Neural progenitor cell (in vitro differentiated cells): ENCODE data around the gene HTATIP2.

GRCh38 chr11:18654726-18655049 lies 20.5 kb upstream of the SPTY2D1 start:
- RAMPAGE, long total RNA, result no peak

GRCh38 chr11:18720261-18720783 lies 5.7 kb downstream of the IGSF22 start:
- RAMPAGE, long total RNA, result no peak

DNA sequence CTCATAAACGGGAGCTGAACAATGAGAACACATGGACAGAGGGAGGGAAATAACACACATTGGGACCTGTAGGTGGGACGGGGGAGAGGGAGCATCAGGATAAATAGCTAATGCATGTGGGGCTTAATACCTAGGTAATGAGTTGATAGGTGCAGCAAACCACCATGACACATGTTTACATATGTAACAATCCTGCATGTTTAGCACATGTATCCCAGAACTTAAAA lies 52.1 kb upstream of the PTPN5 start:
- RAMPAGE, long total RNA, result no peak

DNA sequence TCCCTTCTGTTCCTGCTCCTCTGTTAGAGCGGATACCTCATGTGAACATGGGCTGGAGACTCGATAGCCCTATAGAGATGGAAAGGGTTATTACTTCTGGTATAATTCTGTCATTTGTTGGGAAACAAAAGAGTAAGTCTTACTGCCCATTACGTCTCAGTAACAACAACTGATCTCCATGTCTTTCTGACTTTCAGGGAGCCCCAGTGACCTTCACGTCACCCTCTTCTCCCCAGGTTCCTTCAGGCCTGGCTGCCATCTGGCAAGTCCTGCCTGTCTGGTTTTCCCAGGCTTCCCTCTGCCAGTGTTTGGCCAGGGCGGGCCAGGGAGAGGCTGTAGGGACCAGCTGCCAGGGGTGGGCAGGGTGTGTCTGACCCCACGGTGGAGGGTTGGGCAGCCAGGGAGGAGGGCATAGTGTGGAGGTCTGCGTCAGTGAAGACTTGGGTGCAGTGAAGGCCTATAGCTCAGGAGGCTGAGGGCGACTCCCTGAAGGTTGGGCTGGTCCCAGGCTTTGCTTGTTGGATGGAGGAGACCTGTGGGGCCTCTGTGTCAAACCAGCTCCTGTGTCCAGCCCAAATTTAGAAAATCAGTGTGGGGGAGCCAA lies 11.9 kb upstream of the MRGPRX2 start:
- RAMPAGE, long total RNA, result no peak

DNA sequence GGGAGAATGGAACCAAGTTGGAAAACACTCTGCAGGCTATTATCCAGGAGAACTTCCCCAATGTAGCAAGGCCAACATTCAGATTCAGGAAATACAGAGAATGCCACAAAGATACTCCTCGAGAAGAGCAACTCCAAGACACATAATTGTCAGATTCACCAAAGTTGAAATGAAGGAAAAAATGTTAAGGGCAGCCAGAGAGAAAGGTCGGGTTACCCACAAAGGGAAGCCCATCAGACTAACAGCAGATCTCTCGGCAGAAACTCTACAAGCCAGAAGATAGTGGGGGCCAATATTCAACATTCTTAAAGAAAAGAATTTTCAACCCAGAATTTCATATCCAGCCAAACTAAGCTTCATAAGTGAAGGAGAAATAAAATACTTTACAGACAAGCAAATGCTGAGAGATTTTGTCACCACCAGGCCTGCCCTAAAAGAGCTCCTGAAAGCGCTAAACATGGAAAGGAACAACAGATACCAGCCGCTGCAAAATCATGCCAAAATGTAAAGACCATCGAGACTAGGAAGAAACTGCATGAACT lies 19.6 kb downstream of the ZDHHC13 start:
- RAMPAGE, long total RNA, result no peak

GRCh38 chr11:19367434-19367689 lies 126.6 kb upstream of the E2F8 start:
- RAMPAGE, long total RNA, result no peak

- RAMPAGE, long total RNA, result no peak
Observed at GRCh38 chr11:19455792-19456144, 215.0 kb upstream of the E2F8 start.

DNA sequence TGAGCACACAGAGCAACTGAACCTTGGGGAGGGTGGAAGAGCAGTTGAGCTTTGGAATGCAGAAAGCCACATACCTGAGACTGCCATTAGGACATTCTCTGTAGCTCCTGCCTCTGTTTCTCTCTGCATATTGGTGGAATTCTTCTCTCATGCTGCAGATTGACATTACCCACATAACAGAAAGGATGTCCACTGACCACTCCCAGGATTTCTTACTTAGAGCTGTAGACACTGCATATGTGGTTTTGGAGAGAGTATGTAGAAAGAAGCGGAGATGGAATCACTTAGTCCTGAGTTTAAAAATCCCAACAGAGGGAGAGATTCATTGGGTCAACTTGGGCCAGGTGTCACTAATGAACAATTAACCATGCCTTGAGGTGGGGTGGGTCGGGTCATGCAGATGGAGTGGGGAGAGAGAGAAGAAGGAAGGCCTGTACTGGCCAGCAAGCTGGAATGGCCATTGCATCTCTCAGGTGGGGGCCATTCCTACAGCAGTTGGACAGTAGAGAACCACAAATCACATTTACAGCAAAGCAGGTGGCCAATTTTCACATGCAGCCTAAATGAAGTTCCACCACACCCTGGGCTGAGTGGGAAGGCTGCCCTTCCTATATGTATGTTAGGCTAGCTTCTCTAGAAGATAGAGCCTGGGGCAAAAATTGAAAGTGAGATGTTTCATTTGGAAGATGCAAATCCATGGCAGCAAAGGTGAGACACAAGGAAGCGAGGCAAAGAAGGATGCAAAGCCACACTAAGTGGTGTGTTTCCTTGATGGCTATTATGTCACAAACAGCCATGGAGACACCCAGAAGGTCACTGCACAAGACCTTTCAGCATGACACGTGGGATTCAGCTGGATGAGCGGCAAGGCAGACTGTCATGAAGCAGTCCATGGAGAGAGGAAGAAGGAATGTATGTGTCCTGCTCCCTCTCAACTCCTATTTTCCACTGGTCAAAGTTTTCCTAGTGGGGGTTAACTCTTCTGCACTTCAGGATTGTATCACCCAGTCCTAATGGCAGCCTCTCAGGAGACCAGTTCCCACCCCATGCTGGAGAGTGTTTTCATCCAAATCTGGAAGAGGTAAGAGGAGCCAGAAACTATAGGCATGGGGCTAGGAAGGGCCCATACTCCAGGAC lies 207.1 kb upstream of the NAV2 start:
- RAMPAGE, long total RNA, result no peak

DNA sequence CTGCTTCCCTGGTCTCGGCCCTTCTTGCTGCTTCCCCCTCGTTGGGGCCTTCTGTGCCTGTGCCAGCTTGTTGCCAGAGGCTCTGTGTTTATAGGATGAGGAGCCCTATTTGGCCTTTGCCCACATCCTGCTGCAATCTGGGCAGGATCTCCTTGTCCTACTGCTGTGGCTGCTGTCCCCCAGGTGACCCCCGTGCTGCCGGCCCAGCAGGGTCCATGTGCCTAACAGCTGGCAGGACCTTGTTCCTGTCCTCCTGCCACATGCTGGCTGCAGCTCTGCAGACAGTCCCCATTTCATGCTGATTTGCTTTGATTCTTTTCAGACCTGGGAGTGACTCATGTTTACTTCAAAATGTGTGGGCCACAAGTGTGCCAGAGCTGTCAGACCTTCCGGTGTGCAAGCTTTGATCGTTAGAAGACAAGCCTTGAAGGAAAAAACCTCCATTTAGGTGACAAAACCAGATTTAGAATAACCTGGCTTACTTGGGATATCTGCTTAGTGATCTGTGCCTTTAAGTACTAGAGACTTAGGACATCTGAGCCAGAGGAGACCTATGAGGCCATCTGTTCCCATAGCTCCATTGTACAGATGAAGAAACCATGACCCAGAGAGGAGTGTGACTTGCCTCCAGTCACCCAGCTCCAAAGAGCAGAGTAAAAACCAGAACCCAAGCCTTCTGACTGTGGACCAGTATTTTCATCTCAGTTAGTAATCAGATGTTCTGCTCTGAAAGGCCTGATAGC lies 11.1 kb downstream of the NAV2 start:
- RAMPAGE, long total RNA, result no peak

GRCh38 chr11:19728398-19728893 lies 15.8 kb downstream of the NAV2 start:
- RAMPAGE, long total RNA, result no peak

DNA sequence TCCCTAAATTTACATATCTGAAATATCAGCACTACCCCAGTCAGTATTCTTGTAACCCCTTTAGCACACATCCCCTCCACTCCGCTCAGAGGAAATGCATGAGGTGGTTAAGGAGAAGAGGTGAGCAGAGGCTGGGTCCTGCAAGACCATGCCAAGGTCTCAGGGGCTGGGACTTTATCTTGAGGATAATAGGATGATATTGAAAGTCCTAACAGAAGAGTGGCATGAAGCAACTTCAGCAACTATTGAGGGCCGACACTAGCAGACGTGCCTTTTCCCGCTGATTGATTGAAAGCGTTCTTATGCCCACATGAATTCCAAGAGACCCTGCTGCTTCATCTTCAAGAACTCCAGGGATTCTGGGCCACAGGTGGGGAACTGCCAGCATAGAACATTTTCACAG lies 86.3 kb downstream of the NAV2 start:
- RAMPAGE, long total RNA, result no peak

GRCh38 chr11:19803890-19804134 lies 91.2 kb downstream of the NAV2 start:
- RAMPAGE, long total RNA, result no peak

- RAMPAGE, long total RNA, result no peak
Observed at GRCh38 chr11:19827673-19828117, 115.1 kb downstream of the NAV2 start.

DNA sequence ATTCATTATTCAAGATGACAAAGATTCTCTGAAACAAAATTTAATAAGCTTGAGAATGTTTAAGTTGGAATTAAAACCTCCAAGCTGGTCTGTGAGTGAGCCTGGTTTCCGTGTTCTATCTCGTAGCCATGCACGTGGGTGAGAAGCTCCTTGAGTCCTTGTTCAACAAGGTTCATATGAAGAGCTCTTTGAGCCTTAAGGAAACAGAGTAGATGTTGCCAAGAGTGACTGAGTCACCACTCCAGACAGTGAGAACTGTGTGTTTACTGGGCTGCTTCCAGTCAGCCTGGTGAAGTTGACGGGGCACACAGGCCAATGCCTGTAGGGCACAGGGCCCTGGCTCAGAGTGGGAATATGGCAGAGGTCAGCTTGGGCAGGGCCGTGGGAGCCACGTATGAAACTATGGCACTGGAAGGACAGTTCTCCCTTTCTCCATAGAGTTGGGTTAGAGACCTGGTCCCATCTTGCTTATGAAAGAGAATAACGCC lies 206.6 kb downstream of the NAV2 start:
- RAMPAGE, long total RNA, result no peak

- RAMPAGE, long total RNA, result no peak
Observed at GRCh38 chr11:19953113-19953809, 207.0 kb downstream of the DBX1 start.

DNA sequence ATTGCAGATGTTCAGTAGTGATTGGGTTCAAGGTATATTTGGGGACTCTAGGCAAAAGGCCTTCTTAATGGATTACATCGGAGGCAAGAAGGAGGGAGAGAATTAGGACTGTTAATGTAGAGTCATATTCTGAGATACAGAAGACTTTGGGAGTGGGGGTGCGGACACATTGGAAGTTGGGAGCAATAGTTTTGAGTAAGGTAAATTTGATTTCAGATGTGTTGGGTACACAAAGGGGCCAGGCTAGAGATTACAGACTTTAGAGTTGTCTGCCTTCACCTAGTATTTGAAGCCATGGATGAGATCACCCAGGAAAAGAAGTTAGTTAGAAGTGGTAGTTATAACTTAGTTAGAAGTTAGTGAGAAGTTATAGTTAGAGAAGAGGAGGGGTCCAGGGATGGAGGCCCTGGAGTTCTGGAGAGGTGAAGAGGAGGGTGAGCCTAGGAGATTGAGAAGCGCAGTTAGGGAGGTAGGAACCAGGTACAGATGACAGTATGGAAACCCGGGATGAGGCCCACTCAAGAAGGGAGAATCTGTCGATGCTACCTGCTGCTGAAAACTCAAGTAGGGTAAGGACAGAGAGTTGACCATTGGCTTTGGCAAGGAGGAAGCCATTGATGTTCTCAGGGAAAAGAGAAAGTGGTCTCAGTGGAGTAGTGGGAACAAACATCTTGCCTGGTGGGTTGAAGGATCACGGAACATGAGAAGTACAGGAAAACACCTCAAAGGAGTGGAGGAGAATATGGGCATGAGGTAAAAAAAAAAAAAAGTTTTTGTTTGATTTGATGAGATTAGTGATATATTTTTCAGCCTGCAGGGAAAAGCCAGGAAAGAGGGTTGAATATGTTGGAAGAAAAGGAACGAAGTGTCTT lies 140.8 kb downstream of the DBX1 start:
- RAMPAGE, long total RNA, result no peak

DNA sequence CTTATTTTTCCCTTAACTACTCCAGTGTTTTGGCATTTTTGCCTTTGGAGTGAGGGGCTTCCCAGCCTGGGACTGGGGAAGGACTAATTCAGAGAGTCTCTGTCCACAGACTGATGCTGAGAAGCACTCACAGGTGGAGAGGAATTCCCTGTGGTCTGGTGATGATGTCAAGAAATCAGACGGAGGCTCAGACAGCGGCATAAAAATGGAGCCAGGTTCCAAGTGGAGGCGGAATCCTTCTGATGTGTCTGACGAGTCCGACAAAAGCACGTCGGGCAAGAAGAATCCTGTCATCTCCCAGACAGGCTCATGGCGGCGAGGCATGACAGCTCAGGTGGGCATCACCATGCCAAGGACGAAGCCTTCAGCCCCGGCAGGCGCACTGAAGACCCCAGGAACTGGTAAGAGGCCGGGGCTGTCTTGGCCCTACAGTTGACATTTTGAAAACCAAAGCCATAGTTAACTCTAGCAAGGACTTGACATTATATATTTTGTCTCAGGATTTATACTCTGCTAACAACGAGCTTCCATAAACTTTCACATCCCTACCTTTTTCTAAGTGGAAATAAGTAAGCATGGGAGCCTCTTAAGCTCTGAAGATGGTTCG lies 116.3 kb downstream of the DBX1 start:
- RAMPAGE, long total RNA, result no peak

- RAMPAGE, long total RNA, result no peak
Observed at GRCh38 chr11:20044968-20045818, 115.1 kb downstream of the DBX1 start.

- RAMPAGE, long total RNA, result no peak
Observed at GRCh38 chr11:20238692-20239117, 78.4 kb upstream of the DBX1 start.

GRCh38 chr11:20363423-20364730 lies at the start of gene HTATIP2:
TSS of gene HTATIP2 (plus strand) at chr11:20363714.
- RAMPAGE, long total RNA, result start-site peak on the plus strand at chr11:20363694-20363725, 47 and 118 reads in 2 replicates